Measurements from ENCODE around the genes CLDN17, KRTAP25-1, KRTAP19-1 and KRTAP22-2.

DNA sequence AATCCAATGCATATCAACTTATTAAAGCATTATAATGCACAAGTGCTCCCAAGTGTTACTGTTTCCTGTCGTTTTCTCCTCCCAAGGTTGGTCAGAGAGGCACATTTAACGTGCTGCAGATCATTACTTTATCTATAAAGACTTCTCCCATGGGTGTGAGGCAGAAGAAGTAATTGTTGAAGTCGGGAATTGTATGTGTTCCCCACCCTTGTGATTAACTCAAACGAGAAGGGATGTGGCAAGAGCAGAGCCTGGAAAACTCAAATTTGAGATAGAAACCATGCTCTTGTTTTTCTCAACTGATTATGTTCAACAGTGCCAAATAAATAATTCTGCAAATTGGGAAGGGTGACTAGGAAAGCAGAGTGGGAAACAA lies 412.5 kb upstream of the ADAMTS5 start:
- PRO-cap: no peak

GRCh38 chr21:27429621-27430050 lies 462.7 kb upstream of the ADAMTS5 start:
- PRO-cap: no peak

GRCh38 chr21:27531913-27532522 lies 565.1 kb upstream of the ADAMTS5 start:
- PRO-cap: no peak

- PRO-cap: no peak
These were observed 628.9 kb downstream of the N6AMT1 start for GRCh38 chr21:28256063-28256896.

DNA sequence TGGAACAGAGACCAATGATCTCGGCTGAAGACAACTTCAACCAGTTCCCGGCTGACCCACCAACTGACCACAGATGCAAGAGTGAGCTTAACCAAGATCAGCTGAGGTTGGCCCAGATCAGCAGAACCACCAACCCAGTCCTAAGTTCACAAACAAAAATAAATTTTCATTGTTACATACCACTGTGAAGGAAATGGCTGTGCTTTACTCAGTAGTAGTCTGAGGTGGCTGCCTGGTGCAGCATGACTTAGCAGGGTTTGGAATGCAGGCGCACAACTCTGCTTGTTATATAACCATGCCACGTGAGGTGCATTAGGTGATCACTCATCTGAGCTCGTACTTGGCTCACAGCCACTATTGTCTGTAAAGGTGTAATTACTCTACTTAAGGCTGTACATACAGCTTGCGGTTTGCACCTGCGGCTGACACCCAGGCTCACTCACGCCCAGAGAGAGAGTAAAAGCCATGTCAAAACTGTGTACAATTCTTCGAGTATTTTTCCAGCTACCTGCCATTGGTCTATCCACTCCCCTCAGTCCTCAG lies 491.9 kb downstream of the N6AMT1 start:
- PRO-cap: no peak

- PRO-cap: no peak
These were observed 48.5 kb downstream of the N6AMT1 start for GRCh38 chr21:28836634-28837002.

- PRO-cap: no peak
These were observed 18.6 kb upstream of the CCT8 start for GRCh38 chr21:29092152-29092443.

- PRO-cap: no peak
These were observed 33.0 kb downstream of the MAP3K7CL start for GRCh38 chr21:29163353-29164034.

DNA sequence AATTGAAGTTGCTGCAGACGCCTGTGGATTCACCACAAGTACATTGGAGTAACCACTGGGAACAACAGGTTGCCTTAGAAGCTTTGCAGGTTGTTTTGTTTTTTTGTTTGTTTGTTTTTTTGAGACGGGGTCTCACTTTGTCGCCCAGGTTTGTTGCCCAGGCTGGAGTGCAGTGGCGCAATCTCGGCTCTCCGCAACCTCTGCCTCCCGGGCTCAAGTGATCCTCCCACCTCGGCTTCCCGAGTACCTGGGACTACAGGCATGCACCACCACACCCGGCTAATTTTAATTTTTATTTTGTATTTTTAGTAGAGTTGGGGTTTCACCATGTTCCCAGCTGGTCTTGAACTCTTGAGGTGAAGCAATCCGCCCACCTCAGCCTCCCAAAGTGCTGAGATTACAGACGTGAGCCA lies 63.2 kb downstream of the MAP3K7CL start:
- PRO-cap: no peak

DNA sequence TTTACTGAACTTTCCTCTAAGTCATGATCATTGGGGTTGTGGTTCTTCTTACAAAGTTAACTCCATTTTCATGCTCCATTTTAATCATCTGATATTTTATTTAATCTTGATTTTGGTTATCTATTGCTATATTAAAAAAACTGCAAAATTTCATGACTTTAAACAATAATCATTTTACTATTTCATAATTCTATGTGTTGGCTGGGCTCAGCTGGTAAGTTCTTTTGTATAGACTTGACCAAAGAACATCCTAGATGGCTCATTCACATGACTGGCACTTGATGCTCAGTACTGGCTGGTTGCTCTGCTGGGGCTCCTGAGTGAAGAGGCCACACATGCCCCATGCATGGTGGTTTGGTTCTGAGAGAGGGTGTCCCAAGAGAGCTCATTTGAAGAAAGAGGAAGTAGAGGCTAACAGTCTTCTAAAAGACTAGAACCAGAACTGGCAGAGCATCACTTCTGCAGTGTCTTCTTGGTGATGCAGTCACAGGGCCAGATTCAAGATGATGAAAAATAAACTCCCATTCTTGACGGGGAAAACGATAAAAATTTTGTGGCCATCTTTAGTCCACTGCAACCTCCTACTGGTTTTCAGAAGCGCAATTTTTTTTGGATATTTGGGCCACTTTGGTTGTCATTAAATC lies 5.3 kb upstream of the BACH1 start:
- PRO-cap: no peak

DNA sequence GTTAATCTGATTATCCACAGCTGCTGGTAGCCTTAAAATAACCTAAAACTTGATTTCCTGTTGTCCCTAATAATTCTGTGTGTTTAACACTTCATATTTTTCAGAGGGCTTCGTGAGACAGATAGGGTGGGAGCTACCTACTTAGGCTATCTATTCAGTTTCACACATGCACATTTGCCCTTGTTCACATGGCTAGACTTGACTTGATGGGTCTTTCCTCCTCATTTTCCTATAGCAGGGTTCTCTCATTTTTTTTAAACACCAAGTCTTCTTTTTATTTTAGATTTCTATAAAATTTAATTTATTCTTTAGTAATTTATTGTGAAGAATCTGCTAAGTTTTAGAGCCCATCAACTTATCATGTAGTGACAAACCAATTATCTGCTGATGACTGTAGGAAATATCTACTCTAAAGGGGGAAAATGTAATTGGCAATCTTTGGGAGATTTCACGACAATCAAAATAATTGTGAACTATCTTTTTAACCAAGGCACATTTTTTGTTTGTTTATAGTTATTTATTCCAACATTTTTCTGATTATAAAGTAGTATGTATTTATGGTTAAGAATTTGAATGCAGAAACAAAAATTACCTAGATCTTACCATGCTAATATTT lies 11.2 kb downstream of the BACH1 start:
- PRO-cap: no peak

GRCh38 chr21:29320935-29321667 lies 22.4 kb downstream of the BACH1 start:
- PRO-cap: no peak

GRCh38 chr21:30166717-30166924 lies at the start of gene CLDN17:
Gene CLDN17 (minus strand): TSS chr21:30166805.
- PRO-cap: no peak

DNA sequence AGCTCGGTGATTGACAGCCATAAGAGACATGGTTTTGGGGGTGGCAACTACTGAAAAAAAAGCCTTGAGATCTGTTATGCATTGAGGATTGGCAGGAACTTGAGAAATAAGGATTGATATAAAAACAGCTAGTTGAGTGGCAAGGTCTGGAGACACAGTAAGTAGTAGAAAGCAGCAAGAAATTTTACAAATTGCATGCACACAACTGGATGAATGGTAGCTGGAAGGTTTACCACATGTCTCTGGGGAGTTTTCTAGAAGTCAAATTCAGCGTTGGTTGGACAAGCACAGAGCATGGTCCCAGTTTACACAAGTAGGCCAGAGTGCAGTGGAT lies at the start of gene KRTAP25-1:
KRTAP25-1 (minus strand) TSS at position 106 of the 334 bp plus-strand sequence.
- PRO-cap: no peak

DNA sequence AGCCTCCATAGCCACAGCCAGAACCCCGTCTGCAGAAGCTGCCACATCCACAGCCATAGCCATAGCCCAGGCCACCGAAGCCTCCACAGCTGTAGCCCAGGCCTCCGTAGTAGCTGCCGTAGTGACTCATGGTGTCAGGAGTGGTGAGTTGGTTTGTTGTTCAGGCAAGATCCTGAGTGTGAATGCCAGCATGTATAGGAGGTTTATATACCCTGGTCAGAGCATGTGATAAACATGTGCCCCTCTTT lies at the start of gene KRTAP19-1:
KRTAP19-1 (minus strand) TSS at position 180 of the 248 bp plus-strand sequence.
- PRO-cap: no peak

DNA sequence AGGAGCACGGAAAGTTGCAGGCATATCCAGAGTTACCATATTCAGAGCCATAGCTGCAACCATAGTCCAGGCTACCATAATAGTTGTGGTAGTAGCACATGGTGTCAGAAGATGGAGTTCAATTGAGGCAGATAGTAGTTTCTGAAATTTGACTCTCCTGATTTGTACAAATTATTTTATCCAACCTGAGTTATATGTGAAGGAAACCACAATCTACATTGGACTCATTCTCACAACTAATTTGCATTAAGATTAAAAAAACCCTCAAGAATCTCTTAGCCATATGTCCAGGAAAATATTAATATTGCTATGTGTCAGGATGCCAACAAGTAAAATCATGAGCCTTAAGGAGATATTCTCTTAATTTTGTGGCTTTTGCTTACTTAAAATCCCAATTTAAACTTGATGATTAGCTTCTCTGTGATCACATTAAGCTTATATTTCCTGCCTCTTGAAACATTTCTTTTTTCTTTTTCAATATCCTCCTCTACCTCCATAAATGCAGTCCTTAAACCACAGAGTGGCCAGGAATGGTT lies at the start of gene KRTAP22-2:
KRTAP22-2 (minus strand) TSS at position 123 of the 536 bp plus-strand sequence.
- PRO-cap: no peak

- PRO-cap: no peak
These were observed 92.1 kb downstream of the TIAM1 start for GRCh38 chr21:31251749-31252515.

DNA sequence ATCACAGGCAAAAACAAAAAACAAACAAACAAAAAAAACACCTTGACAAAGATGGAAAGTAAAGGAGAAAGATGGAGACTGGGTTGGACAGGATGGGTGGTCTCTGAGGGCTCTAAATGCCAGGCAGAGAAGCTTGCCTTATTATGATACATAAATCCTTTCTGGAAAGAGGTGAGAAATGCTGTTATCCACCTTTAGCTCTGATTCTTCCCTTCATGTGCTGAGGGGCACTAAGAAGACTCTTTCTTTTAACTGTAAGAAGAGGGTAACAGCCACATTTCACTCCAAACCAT lies 82.5 kb upstream of the SOD1 start:
- PRO-cap: no peak

- PRO-cap: no peak
These were observed 11.6 kb downstream of the SOD1 start for GRCh38 chr21:31670801-31671761.

- PRO-cap: no peak
These were observed 17.0 kb downstream of the SOD1 start for GRCh38 chr21:31676267-31677062.

Measured in left common carotid artery plus branches (tissue), 1 donor.